Metastatic Breast Carcinoma in the Ovary (tissue), 3 donors: ENCODE measurements around a stretch of chr6.

GRCh38 chr6:15502890-15503530, 159.8 kb downstream of the DTNBP1 start:
- PRO-cap, 3 experiments = no peak in any of the 3 experiments

DNA sequence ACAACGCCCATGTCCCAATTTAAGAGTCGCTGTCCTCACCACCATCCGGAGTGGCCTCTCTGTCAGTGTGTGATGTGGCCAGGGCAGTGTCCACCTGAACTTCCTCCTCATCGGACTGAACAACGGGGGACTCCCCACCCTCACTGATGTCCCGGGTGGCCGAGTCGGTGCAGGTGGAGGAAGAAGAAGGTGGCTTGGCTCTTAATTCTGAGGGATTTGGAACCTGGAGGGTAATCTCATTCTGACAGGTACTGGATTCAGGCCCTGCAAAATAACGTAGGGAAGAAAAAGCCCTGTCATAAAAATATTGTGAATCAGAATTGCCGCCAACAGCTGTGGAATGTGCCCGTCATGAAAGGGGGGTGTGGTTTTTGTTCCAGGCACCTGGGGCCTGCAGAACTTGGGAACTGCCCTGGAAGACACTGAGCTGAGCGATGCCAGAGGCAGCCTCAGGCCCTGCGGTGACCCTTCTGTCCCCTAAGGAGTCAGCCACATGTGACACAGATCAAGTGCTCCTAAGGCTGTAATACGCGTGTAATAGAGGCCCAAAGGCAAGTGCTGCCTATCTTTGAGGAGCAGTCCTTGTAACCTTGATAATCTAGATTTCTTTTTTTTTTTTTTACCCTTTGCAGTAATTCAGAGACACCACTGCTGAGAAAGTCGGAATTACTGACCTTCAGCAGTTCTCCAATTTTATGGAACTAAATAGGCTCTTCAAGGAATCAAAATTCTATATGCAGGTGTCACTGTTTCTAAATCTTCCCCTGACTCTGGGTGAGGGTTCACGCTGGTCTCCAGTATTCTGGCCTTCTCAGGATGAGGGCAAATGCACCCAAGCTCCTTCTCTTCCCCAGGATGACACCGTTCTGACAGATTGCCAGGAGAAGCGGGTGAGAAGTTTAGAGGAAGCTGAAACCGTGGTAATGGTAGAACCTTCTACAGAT, 139.6 kb downstream of the DTNBP1 start:
- PRO-cap, 3 experiments = no peak in any of the 3 experiments

DNA sequence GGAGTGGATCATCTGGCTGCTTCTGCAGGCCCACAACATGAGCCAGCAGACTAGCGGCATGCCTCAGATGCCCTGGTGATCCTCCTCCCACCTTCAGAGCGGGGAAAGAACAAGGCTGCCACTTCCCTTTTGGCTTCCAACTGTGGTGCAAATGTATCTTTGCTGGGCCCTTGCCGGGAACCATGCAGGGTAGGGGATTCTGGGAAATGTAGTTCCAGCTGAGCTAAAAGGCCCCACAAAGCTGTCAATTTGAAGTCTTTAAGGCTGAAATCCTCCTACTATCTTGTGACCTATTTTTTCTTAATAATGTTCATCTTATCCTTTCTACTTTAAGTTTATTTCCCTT, 167.6 kb upstream of the MYLIP start:
- PRO-cap, 3 experiments = no peak in any of the 3 experiments

- PRO-cap, 3 experiments = peak in 1 of 3 experiments; most common minus-strand start chr6:16135113 (in 1)
These were observed 6.2 kb downstream of the MYLIP start for GRCh38 chr6:16134756-16135818.

GRCh38 chr6:16143453-16144379, 14.8 kb downstream of the MYLIP start:
- PRO-cap, 3 experiments = no peak in any of the 3 experiments

DNA sequence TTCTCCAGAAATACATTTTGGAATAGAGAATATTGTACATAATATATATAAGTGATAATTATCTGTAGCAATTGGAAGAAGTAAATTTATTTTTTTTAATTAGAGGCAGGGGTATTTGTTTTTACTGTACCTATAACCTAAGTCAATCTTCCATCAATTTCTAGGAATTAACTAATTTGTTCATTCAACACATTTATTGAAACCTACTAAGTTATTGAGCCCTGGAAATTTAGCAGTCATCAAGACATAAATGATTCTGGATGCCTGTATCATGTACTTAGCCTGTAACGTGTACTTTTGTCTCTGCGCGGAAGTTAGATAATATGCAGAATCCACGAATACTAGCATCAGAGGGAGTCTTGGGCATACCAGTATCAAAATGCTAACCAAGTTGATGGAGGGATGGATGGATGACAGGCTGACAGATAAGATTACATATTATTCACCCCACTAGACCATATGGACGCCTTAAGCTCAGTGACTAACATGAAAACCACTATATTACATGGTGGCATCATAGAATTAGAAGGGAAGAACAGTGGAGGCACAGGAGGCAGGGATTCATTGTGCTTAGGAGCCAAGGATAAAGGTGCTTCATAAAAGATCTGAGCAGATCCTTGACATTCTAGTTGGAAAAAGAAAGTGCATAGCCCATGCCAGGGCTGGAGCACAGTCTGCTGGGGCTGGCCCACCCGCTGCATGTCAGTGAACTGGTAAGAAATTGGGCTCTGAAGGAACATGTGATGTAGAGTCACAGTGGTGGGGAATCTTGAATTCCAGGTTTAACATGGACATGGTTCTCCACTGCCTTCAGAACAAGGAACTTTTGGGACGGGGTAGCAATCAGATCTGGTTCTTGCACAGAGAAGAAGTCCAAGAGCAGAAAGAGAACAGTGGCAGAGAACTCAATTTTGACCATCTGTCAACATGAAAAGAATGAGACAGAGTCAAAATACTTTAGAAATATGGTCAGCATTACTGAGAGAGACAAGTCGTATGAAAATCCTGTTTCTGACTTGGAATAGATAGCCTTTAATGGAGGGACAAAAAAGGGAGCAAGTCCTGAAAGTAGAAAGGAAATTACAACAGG, 20.3 kb downstream of the MYLIP start:
- PRO-cap, 3 experiments = no peak in any of the 3 experiments

DNA sequence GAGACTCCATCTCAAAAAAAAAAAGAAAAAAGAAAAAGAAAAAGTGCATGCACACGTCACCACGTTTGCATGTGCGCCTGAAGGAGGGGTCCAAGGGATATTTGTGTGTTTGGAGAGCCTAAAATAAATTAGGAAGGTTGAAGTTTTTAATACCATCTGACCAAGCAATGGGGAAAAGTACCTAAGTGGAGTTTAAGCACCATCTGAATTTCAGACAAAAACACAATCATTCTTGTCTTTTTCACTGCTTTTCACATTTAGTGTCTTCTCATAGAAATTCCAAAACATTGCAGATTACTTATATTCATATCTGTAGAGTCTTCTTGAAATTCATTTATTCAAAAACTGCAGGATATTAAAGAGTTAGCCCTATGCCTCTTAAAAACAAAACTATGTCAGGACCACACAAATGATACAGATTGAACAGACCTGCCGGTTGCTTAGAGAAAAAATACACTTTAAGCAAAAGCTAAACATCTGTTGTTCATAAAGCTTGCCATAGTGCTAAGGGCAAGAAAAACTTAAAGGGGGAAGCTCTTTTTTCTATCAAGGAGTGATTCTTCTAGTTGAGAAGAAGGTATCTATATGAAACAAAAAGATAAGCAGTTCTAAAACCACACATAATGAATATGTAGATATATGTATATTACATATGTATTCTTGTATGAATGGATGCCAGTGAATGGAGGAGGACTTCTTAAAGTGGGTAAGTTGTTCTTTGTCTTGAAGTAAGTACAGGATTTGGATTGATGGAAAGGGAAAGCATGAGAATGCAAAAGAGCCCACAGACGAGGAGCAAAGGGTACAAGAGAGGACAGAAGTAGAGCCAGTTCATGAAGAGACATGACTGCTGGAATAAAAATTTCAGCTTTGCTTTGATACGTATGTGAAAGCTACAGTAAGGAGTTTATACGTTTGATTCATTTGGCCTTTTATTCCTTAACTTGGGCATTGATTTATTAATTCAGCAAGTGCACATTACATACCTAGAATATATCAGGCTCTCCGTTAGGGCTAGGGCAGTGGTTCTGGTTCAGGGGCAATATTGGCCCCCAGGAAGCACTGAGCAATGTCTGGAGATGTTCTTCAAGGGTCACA, 22.8 kb downstream of the MYLIP start:
- PRO-cap, 3 experiments = no peak in any of the 3 experiments

DNA sequence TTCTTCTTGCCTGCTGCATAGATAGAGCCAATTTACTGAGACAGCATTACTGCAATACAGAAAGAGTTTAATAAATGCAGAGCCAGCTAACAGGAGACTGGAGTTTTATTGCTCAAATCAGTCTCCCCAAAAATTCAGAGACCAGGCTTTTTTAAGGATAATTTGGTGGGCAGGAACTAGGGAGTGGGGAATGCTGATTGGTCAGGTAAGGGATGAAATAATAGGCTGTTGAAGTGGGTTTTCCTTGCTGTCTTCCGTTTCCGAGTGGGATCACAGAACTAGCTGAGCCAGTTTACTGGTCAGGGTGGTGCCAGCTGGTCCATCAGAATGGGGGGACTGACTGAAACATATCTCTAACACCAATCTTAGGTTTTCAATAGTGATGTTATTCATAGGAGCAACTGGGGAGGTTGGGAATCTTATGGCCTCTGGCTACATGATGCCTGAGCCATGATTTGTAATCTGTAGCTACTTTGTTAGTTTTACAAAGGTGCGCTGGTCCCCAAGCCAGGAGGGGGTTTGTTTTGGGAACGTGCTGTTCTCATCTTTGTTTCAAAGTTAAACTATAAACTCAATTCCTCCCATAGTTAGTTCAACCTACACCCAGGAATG, 2.7 kb upstream of the GMPR start:
- PRO-cap, 3 experiments = no peak in any of the 3 experiments

DNA sequence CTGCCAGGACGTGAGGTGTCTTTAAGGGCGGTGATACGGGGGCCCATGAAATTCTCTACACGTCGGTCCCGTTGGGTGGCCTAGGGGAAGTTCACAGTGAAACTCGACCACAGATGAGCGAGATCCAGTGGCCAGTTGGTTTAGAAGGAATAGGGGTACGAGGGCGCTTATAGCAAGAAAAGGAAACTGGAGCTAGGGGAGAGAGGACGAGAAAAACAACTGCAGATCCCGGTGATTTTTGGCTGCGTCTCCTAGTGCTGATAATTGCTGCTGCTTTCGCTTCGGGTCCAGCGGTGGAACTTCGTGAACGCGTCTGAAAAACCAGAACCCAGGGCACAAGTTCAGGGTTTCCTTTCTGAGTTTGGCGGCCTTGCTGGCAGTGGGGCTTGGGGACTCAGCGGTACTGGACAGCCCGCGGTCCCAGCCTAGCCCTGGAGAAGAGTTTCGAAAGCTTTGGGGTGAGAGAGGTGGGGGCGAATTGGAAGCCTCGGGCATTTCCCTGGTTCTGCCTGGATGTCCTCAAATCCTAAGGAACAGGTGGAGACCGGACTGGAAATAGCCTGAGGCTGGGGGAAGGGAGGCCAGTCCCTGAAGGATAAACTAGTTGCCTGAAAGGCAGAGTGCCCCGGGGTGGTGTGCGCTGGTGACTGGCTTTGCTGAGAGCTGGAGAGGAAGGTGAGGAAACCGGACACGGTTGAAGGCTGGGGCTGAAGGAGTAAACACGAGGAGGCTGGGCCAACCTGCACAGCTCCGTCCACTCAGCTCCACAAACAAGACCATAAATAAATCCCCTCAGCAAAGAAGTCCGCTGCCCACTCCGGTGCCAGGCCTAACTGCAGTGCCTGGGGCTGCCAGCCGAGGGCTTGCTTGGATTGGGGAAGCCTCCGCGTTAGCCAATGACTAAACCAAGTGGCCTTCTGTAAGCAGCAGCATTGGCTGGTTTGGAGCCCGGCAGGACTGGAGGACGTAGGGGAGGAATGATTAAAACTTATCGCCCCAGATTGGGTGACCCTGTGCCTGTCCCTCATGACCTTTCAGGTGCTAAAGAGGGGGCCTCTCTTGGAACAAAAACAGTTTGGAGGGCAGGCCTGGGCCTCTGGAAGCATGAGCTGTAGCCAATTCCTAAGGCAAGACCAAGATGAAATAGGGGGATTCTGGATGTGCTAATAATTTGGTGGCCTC, 934 bp downstream of the GMPR start:
- PRO-cap, 3 experiments = peak in 3 of 3 experiments; most common plus-strand start position 379 of the sequence (in 2); most common minus-strand start position 405 of the sequence (in 2)

DNA sequence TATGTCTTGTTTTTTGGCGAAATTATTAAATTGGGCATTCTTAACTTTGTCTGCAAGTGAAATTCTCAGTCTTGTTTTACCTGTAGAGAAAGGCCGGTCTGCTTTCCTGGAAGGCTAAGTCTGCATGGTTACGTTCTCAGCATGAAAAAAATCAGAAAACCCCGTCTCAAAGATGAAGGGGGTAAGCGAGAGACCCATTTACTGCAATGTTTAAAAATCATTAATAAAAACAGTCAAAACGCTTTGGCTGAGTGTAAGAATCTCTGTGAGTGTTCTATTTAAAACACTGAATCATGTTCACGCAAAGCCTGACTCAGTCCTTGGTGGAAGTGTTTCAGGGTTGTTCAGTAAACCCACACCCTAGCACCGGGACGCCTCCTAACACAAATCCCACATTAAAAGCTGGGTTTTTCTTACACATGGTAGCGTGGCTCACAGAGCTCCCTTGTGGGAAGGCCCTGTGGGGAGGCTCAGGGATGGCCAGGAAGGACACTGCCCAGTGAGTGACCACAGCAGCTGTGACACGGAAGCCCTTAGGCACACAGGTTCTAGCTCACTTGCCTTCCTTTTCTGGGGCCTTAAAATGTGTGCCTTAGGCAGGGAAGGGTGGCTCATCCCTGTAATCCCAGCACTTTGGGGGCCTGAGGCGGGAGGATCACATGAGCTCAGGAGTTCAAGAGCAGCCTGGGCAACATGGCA, 80.1 kb downstream of the GMPR start:
- PRO-cap, 3 experiments = no peak in any of the 3 experiments

DNA sequence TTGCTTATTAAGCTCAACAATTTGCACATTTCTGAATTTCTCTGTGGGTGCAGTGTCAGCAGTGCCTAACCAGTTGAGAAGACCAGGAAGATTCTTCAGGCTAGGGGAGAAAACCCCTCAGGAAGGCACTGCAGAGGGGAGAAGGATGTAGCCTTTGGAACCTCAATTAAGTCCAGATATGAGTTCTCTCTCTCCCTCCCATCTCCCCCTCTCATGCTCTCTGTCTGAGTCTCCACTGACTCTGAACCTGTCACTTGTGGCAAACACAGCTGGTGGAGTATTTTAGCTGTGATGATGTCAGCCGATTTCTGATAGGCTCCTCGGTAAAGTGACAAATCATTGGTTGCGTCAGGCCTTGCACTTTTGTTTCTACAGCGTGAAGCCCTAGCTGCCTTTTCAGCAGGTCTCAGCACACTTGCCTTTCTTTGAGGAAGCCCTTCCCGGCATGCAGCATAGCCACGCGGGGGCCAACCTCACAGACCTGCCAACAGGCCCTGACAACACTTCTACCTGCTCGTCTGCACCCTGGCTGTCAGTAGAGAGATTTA, 84.2 kb downstream of the GMPR start:
- PRO-cap, 3 experiments = peak in 2 of 3 experiments; most common minus-strand start position 237 of the sequence (in 2)

- PRO-cap, 3 experiments = no peak in any of the 3 experiments
These were observed 96.4 kb downstream of the GMPR start for GRCh38 chr6:16334663-16335381.

- PRO-cap, 3 experiments = no peak in any of the 3 experiments
These were observed 256.7 kb downstream of the ATXN1 start for GRCh38 chr6:16504578-16504987.

DNA sequence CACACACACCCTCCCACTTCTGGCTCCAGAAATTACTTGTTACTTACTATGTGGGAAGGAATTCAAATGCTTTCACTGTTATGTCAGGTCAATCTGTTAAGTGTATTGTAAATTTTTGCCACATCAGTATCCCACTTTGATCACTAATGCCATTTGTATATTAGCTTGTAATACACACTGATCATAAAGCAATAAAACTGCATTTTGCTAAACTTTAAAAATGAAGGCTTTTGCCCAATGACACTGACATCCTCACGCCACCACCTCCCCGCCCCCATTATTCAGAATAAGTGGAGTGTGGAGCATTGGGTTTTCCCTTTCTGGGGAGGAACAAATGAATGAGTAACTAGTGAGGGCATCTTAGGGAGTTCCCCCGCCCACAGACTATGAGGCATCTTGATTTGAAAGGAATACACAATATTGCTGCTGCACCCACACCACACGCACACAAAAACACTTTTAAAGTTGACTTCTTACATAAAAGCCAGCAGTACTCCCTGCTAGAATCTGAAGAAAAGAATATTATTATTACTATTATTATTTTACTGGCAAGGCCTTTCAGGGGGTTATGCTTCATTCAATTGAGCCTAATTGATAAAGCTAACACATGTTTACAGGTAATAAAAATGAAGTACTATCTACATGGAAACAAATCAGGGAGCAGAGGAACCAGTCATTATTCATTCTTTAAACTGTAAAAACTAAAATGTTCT, 76.0 kb downstream of the ATXN1 start:
- PRO-cap, 3 experiments = no peak in any of the 3 experiments

- PRO-cap, 3 experiments = no peak in any of the 3 experiments
These were observed 36.2 kb downstream of the ATXN1 start for GRCh38 chr6:16724922-16725598.

DNA sequence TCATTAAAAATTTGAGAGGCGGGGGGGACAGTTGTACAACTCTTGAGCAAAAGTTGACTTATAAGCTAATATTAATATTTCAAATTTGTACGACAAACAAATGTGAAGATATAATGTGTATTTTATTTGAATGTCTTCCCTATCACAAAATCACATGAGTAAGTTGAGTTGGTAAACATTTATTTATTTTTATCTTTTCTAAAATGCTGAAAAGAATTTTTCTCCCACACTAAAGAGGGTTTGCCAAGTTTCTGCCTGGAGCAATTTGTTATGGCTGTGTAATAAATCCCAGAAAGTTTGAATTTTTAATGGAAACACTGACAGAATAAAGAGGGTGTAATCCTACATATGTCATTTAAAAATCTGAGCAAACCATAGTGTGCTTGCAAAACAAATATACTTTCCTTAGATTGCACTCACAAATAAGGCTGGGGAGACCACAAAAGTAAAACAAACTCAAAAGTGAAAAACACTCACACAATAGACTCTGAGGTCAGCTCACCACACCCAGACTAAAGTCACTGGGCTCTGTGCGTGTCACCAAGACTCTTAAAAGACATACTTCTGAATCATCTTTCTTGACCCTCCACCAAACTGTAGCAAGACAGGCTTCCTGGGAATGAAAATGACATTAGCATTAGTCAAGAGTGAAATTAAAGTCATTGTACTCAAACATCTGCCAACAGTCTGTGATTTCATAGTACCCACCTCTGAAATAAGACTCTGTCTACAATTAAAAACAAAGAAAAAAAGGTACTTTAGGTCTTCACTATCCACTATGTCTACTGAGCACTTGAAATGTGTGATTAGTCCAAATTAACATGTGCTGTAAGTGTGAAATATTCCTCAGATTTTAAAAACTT, 4.8 kb upstream of the ATXN1 start:
- PRO-cap, 3 experiments = no peak in any of the 3 experiments

GRCh38 chr6:16985677-16986133, 116.1 kb upstream of the STMND1 start:
- PRO-cap, 3 experiments = no peak in any of the 3 experiments

- PRO-cap, 3 experiments = no peak in any of the 3 experiments
These were observed 30.5 kb downstream of the RBM24 start for GRCh38 chr6:17311518-17312188.

DNA sequence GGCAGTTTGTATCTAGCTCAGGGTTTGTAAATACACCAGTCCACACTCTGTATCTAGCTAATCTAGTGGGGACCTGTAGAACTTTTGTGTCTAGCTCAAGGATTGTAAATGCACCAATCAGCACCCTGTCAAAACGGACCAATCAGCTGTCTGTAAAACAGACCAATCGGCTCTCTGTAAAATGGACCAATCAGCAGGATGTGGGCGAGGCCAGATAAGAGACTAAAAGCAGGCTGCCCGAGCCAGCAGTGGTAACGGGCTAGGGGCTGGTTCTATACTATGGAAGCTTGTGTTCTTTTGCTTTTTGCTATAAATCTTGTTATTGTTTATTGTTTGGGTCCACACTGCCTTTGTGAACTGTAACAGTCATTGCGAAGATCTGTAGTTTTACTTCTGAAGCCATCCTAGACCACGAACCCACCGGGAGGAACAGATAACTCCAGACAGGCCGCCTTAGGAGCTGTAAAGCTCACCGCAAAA, 18.8 kb upstream of the FAM8A1 start:
- PRO-cap, 3 experiments = no peak in any of the 3 experiments

GRCh38 chr6:17584050-17584461, 16.0 kb upstream of the FAM8A1 start:
- PRO-cap, 3 experiments = no peak in any of the 3 experiments